Vagina (tissue), 1 donor: ENCODE measurements around a stretch of chr18.

GRCh38 chr18:57121325-57122321, 25.3 kb upstream of the BOD1L2 start:
- PRO-cap, result no peak
- RAMPAGE, long total RNA, result no peak

DNA sequence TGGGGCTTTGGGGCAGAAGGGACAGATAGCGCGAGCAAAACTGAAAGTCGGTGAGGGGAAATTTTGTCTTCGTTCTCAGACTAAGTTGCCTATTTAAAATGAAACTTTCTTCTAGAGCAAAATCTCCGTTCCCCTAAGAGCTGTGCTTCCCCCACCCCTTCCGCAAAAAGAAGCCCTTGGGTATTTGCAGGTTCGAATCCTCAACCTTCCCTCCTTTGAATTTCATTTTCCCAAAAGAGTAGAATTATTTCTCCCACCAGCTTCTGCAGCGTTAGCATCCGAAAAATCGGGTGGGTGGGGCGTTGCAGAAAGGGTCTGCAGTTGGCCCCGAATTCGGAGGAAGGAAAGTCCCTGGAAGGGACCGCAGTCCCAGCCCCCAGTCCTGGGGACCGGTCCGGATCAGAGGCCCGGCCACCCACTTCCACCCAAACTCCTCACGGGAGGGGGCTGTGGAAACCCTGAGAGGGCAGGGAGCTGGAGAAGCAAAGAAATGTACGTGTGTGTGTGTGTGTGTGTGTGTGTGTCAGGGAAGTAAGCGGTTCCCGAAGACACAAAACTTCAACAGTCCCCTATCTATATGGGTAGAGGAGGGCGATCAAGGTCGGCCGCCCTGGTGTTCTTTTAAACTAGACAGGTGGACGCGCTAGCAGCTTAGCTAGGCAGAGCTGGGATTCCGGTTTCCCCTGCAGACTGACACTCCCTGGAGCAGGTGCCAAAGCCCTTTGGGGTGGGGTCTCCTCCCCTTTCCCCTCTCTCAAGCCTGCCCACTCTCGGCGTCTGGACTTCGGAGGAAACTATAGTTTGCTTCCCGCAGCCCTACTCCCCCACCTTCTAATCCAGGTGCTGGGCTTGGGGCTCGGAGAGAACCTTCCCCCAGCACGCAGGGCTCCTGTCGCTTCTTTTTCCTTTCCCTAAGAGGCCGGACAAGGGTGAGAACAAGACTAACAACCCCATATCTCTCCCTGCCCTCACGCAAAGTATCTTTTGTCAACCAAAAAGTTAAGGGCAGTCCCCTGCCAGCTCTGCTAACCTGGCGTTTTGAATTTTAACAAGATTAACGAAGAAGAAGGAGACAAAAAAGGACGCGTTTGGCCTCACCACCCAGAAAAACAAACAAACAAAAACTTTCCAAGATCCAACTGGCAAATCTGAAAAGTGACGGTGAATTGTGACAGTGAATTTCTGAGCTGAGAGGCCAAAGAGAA, 4.9 kb upstream of the ONECUT2 start:
- PRO-cap, result no peak
- RAMPAGE, long total RNA, result no peak

- PRO-cap, result no peak
- RAMPAGE, long total RNA, result no peak
These were observed 1.3 kb upstream of the ONECUT2 start for GRCh38 chr18:57433933-57434228.

- PRO-cap, result no peak
- RAMPAGE, long total RNA, result no peak
These were observed 961 bp upstream of the ONECUT2 start for GRCh38 chr18:57434245-57434580.

GRCh38 chr18:57437602-57438385, 2.6 kb downstream of the ONECUT2 start:
- PRO-cap, result no peak
- RAMPAGE, long total RNA, result no peak

DNA sequence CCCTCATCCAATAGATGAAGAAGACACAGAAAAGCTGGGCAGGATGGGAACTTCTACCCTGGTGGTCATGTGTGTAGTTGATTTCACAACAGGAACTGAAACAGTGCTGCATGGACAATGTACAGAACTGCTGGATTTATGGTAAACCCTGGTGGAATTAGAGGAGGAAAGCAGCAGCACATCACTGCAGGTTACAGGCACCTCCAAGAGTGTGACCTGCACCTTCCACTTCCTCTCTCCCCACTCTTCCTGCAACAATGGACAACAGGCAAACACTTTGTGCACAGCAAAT, 31.3 kb downstream of the FECH start:
- PRO-cap, result unidirectional peak, minus-strand start at position 237 of the sequence
- RAMPAGE, long total RNA, result no peak

- PRO-cap, result no peak
- RAMPAGE, long total RNA, result no peak
These were observed 5.9 kb upstream of the NARS1 start for GRCh38 chr18:57627434-57627993.

DNA sequence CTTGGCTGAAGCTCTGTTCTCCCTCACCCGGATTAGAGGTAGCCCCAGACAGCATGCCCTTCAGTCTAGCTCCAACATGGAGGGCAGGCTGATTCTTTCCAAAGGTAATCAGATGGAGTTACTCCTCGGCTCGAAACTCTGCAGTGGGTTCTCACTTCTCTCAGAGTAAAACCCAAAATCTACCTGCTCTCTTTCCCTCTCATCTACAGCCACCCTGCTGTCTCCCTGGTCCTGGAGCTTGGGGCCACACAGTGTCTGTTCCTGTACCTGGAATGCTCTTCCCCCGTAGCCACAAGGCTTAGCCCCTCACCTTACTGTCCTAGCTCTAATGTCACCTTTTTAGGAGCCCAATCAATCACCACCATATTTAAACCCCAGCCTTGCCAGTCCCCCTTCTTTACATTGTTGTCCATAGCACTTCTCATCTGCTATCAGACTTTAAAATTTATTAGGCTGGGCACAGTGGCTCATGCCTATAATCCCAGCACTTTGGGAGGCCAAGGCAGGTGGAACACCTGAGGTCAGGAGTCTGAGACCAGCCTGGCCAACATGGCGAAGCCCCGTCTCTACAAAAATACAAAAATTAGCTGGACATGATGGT, 29.1 kb downstream of the ATP8B1 start:
- PRO-cap, result no peak
- RAMPAGE, long total RNA, result start-site peak on the minus strand centred at position 326 of the sequence, 70 bp wide, 6 reads

GRCh38 chr18:57802479-57802811, 670 bp downstream of the ATP8B1 start:
- PRO-cap, result no peak
- RAMPAGE, long total RNA, result no peak

DNA sequence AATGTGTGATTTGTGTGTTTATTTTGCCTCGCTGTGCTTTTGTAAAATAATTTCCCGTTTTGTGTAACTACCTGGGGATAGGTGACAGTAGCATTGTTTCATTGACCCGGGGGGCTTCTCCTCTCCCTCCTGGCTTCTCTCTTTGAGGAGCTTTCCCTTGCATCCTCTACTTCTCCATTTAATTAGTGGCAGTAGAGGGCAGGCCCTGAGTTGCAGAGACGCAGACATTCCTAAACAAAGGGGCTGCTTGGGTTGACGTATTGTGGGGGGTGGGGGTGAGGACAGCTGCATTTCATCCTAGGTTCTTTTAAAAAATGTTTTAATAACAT, 2.1 kb downstream of the NEDD4L start:
- PRO-cap, result no peak
- RAMPAGE, long total RNA, result no peak

GRCh38 chr18:58047122-58048022, 3.3 kb downstream of the NEDD4L start:
- PRO-cap, result no peak
- RAMPAGE, long total RNA, result no peak

DNA sequence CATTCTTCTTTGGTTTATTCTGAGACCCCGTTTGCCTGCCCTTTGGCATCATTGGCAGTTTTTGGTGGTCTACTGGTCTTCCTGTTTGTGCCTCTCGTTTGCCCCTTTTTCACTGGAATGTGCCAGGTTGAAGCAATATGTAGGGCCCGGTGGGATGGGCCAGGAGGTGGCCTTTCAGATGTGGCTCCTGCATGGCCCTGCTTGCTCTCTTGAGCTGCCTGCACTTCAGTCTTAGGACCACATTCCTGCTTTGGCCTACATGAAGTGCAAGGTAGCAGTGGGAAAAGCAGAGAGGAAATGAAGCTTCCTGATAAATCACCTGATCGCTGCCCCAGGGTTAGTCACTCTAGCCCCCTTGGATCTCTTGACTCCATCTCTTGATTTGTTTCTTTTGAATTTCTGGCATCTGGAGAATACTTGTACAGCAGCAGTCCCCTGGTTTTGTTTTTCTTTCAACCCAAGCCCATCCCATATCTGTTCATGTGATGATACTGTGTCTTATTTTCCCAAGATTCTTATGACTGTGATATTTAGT, 169.9 kb downstream of the NEDD4L start:
- PRO-cap, result no peak
- RAMPAGE, long total RNA, result no peak

DNA sequence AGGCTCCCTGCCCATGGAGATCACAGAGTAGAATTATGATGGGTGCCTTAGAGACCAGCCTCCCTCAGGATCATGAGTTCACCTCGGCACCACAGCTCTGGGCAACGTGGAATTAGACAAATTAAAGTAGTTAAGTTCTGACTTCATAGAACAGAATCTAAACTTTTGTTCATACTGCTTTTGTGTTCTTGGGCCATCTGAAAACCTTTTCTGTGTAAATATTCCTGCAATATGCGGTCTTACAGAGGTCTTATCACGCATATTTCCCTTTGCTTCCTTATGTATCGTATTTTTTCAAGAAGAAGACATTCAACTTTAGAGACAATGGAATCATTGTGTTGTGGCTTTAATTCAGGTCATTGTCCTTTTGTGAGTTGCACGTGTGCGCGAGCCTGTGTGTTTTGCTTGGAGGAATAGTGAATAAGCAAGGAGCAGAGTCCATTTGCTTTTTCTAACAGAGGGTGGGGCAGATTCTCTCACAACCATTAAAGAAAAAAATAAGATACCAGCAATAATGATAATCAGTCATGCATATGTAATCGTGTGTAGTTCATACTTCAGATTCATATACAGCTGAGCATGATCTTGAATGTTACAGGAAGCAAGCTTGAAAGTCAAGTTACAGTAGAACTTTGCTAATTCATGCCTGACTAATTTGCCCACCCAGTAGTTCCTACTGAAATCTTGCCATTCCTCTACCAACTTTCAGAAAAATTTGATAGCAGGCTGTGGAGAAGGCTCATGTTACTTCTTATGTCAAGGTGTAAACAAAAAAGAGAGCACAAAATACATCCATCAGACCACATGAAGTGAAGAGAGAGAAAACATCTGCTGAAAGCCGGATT, 243.6 kb downstream of the NEDD4L start:
- PRO-cap, result no peak
- RAMPAGE, long total RNA, result no peak

DNA sequence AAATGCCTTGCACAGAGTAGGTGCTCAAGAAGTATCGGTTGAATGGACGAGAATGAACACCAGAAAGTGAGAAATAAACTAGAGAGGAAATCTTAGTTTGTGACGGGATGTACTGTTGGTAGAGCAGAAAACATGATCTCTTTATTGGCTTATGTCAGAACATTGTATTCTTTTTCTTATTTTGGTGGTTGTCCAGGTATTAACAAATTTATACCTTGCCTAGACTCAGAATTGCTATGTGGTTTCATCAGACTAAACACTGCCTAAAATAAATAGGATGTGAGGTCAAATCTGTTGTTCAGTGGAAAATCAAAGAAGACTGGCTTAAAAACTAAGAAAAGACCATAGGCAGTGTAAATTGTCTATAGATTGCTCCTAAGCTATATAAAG, 266.2 kb downstream of the ALPK2 start:
- PRO-cap, result no peak
- RAMPAGE, long total RNA, result no peak

DNA sequence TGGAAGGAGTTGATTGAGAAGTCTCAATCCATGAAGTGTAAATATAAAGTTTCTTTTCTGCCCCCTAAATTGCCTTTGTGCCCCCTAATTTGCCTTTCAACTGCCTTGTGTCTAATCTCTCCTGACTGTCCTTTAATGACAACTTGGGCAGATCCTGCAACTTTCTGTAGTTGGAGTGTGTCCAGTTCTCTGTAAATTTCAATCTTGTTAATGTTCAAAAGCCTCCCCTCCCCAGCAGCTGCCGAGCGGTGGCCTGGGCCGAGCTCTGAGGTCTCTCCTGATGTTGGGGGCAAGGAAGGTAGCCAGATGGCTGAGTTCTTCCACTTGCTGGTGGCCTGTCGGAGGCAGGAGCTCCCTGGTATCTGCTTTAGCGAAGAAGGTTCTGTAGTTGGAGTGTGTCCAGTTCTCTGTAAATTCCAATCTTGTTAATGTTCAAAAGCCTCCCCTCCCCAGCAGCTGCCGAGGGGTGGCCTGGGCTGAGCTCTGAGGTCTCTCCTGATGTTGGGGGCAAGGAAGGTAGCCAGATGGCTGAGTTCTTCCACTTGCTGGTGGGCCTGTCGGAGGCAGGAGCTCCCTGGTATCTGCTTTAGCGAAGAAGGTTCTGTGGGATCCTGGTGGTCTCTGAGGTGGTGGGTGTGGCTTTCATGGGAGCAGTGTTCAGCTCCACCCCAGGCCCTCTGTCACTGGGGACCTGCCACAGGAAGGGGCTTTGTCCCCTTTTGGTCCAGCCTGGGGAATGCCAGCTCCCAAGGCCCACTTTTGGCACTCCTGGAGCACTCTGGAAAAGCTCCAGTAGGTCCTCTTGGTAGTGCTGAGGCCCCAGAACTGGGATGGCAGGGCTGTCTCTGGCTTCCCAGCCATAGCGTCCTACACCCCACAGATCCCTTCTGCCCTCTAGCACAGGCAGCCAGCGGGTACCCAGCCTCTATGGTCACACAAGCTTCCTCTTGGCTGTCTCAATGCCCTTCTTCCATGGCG, 212.0 kb downstream of the ALPK2 start:
- PRO-cap, result no peak
- RAMPAGE, long total RNA, result no peak

DNA sequence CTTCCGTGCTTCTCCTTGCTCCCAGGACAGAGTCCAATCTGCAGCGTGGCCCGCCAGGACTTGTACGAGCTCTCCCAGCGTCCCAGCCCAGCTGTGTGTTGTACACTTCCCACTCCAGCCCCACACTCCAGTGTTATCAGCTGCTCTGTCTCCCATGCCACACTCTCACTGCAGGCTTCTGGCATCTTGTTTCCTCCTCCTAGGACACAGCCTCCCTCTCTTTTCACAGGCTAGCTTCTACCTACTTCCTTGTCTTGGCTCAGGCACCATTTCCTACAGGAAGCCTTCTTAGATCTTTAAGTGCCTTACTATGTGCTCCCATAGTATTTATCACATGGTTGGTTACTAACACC, 199.4 kb downstream of the ALPK2 start:
- PRO-cap, result no peak
- RAMPAGE, long total RNA, result no peak

GRCh38 chr18:58525887-58526687, 102.8 kb downstream of the ALPK2 start:
- PRO-cap, result no peak
- RAMPAGE, long total RNA, result no peak

- PRO-cap, result no peak
- RAMPAGE, long total RNA, result no peak
These were observed 21.6 kb downstream of the MALT1 start for GRCh38 chr18:58692689-58693519.

GRCh38 chr18:58779999-58780520, 84.6 kb upstream of the ZNF532 start:
- PRO-cap, result no peak
- RAMPAGE, long total RNA, result no peak

DNA sequence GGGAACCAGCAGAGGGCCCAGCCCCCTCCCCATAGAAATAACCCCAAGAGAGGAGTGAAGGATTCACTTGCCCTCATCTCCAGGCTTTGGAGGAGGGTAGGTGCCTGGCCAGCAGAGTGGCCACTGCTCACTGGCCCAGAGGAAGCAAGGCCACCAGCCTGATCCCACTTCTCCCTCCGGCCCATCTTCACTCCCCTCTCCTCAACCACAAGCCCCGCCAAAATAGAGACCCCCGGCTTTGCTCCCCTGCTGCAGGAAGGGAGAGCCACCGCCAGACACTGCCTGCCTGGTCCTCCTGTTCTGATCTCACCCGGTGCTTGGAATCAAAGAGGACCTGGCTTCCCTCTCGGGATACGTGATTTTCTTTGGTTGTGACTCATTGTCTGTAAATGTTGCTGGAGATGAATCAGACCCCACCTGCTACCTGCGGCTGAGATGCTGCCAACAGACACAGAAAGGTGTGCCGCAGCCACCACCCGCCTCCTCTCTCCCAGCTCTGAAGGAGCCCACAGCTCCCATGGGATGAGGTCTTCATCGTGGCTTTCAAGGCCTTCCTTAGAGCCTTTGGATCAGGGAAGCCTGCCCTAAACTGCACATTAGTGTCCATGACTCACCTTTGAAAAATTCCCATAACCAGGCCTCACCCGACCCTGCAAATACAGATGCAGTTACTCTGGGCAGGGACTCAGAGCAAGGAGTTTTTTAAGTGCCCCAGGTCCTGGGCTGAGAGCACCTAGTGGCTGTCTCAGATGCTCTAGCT, 79.5 kb upstream of the ZNF532 start:
- PRO-cap, result no peak
- RAMPAGE, long total RNA, result no peak